ENCODE results near the gene PIEZO2.

DNA sequence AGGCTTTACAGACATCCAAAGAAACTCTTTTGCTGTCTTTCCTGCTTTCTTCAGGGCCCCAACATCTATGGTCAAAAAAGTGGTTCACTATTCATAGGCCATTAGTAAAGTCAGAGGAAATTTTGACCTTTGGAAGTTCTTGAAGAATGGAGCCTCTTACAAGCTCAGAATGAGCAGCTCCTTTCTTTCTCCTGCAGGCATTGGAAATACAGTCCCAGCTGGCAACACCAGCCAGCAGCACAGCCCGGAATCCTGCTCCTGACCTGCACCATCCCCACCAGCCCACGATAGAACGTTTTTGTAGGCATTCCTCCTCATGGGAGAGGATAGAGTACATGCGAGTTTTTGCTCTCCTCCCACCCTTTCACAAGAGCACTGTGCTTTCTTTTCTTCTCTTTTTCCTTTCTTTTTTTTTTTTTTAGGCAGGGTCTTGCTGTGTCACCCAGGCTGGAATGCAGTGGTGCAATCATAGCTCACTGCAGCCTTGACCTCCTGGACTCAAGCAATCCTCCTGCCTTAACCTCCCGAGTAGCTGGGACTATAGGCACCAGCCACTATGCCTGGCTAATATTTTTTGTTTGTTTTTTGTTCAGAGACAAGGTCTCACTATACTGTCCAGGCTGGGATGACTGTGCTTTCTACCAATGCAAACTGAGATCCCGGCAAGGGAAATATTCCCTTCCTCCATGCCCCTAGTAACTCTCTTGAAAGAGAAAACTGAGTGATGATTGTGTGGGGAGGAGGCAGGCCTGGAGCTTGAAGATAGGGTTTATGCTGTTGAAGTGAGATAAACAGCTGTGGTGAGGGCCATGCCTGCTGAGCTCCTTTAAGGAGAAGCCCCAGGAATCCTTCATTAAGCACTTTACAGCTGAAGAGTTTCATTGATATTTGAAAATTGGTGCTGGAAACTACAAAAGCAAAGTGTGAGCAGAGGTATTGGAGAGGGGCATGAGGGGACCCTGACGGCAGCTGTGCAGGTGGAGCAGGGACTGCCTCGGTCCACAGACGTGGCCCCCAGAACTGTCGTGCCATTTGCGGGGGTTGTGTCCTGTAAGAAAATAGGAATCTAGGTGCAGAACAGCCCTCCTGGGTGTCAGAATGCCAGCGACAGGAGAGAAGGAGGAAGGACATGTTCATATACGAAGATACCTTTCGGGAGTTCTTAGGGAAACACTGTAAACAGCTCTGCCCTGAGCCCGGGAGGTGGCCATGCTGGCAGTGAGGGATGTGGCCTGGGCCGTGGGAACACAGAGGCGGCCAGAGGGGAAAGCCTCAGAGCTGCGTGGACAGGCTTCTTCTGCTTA lies 82.5 kb upstream of the TXNDC2 start:
- RRBS: no CpG with 5 or more reads among the region's 18 CpGs

DNA sequence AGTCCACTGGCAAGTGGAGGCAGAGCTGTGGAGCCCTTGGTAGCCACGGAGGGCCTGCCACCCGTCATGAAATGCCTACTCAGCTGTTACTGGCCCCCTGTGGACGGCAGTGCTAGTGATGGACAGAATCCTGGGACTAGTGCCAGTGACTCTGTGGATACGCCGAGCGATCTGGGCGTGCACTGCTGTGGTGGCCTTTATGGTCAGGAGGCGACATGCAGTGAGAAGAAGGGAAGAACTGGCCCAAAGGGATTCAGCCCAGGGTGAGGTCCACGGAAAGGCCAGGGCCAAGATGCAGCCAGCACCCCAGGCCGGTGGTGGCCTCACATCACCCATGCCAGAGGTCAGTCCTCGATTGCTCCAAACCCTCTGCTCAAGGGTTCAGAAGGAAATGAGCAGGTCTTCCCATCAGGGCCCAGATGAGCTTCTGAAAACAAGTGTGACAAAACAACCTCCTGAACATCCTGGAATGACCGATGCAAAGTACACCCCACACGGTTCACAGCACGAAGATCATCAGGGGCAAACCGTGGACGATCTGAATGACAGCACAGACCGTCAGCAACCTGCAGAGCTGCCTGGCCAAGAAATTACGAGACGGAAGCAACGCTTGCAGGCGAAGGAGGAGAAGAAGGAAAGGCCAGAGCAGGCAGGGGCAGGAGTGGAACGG lies 53.7 kb upstream of the TXNDC2 start:
- RRBS: no CpG with 5 or more reads among the region's 22 CpGs

- RRBS: no CpG with 5 or more reads among the region's 13 CpGs
Measured at GRCh38 chr18:9912541-9913214, 1.1 kb upstream of the VAPA start.

- RRBS: no CpG with 5 or more reads among the region's 3 CpGs
Measured at GRCh38 chr18:10057755-10058611, 144.2 kb downstream of the VAPA start.

GRCh38 chr18:10140828-10141476 lies 227.1 kb downstream of the VAPA start:
- RRBS: no CpG with 5 or more reads among the region's 4 CpGs

DNA sequence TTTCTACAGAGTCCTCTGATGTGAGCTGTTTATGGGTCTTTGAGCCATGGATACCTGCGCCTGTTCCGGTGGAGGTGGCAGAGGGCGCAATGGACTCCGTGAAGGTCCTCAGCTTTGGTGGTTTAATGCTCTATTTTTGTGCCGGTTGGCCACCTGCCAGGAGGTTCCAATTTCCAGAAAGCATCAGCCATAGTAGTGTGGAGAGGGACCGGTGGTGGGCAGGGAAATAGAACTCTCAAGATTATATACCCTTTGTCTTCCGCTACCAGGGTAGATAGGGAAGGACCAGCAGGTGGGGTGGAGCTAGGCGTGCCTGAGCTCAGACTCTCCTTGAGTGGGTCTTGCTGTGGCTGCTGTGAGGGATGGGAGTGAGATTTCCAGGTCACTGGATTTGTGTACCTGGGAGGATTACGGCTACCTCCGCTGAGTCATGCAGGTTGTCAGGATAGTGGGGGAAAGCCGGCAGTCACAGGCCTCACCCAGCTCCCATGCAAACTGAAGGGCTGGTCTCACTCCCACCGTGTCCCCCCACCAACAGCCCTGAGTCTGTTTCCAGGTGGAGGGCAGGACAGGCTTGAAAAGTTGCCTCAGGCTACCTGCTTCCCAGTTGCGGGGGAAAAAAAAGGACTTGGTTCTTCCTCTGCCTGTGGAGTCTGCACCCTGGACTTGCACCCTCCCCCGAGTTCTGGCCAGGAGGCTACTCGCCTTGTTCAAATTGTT lies 268.1 kb downstream of the VAPA start:
- RRBS: 91% methylated on average over 4 of the region's 15 CpGs

GRCh38 chr18:10351366-10351957 lies 103.0 kb upstream of the APCDD1 start:
- RRBS: no CpG with 5 or more reads among the region's 7 CpGs

GRCh38 chr18:10528442-10529045 lies 2.7 kb downstream of the NAPG start:
- RRBS: no CpG with 5 or more reads among the region's 4 CpGs

DNA sequence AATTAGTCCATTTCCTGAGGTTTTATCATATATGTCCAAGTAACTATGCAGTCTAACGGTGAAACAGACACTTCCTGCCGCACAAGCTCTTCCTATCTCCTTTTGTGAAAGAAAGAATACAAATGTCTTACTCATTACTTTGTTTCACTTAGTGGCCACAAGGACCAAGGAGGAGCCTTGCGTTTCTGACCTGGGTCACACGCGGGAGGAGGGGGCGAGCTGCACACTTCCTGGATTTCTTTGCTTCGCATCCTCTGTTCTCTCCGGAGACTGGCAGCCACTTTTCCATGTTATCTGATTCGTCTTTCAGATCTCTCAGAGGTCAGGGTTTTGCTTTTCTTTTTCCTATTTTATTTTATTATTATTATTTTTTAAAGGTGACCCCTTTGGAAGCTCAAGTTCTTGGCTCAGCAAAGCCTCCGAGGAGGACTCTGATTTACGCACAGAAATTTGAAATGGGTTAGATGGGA lies 222.5 kb downstream of the PIEZO2 start:
- RRBS: no CpG with 5 or more reads among the region's 11 CpGs

DNA sequence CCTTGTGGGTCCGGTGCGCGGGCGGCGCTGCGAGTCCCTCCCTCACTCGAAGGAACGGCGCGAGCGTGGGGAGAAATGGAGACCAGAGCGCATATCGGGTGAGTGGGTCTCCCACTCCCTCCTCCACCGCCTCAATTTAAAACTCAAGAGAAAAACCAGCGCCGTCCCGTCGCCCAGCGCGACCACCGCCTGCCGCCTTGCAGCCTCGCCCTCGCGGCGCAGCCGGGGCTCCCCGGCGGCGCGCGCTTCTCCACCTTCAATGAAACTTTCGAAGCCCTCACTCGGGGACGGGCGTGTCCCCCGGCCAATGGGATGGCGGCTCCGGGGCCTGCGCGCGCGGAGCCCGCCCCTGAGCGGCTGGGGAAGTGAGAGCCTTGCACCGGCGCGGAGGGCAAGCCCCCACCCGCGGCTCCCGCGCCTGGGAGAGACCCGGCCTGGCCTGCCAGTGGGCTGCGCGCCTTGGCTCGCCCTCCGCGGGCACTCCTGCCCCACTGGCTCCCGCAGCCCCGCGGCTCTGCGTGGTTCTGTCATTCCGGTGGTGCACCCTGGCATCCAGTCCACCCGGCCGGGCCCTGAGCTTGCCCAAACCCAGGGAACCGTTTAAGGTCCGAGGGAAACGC lies at the start of gene PIEZO2:
TSS of gene PIEZO2 (minus strand) at position 261 of the 620 bp plus-strand sequence.
- RRBS: 3% methylated on average over 30 of the region's 68 CpGs

DNA sequence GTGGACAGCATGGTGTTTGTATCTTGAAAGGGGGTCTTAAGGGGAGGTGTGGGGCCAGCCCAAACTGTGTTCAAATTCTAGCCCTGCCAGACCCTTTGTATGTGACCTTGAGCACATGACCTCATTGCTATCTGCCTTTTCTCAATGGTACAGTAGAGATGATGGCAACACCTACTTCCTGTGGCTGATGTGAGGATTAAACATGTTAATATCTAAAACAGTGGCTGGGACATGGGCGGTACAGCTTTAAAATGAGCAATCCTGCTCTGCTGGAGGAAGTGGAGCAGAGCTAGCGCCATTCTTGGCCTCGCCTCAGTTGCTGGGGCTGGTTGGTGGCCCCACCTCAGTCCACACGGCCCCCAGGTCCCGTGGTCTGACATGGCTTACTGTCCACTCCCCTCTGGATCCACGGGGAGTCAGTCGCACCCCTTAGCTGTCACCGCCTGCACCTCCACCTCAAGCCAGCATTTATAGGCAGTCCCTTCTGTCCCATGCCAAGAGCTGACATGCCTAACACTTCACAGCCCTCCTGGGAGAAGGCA lies 71.8 kb downstream of the GNAL start:
- RRBS: no CpG with 5 or more reads among the region's 8 CpGs

GRCh38 chr18:11908005-11908116 lies 256 bp downstream of the MPPE1 start:
- RRBS: no CpG with 5 or more reads among the region's 1 CpG

DNA sequence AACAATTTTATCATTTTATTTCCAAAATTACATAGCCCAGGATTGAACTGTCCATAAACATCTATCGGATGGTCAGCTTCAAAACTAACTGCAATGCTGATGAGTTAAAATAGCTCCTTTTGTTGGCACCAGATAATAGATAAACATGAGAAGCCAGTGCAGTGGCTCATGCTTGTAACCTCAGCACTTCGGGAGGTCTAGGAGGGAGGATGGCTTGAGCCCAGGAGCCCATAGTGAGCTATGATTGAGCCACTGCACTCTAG lies 34.6 kb upstream of the IMPA2 start:
- RRBS: no CpG with 5 or more reads among the region's 2 CpGs

GRCh38 chr18:11989790-11990354 lies 8.6 kb downstream of the IMPA2 start:
- RRBS: no CpG with 5 or more reads among the region's 8 CpGs

DNA sequence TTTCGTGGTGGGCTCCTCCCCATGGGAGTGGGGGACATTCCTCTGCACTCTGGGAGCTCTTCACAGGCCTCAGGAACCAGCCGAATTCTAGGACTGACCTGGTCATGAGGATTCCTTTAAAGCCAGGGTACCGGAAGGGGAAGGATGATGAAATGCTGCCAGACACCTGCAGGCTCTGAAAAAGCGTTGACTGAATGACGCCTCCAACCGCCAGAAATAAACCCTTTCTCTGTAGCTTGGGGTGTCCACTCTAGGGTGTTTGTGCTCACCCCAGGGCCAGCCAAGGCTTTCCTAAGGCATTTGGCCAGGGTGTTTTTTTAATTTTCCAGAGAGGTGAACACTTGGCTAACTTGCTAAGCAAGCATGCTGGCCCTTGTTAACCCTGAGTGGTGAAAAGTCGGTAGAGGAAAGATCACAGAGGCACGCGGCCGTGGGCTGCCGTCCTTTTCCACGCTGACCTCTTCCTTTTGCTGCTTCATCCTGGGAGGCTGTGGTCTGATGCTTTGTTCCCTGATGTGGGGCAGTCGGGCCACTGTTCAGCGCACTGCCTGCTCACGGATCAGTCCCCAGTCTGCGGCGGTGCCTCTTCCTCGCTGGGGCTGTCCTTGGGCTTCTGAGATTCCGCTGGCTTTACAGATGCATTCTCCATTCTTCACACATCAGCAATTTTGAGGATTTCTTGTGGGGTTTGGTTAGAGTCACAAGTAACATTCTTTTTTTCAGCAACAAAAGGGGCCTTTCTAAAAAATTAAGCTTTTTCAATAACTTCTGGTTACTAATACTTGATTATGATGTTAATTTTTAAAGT lies 32.1 kb downstream of the IMPA2 start:
- RRBS: no CpG with 5 or more reads among the region's 19 CpGs

DNA sequence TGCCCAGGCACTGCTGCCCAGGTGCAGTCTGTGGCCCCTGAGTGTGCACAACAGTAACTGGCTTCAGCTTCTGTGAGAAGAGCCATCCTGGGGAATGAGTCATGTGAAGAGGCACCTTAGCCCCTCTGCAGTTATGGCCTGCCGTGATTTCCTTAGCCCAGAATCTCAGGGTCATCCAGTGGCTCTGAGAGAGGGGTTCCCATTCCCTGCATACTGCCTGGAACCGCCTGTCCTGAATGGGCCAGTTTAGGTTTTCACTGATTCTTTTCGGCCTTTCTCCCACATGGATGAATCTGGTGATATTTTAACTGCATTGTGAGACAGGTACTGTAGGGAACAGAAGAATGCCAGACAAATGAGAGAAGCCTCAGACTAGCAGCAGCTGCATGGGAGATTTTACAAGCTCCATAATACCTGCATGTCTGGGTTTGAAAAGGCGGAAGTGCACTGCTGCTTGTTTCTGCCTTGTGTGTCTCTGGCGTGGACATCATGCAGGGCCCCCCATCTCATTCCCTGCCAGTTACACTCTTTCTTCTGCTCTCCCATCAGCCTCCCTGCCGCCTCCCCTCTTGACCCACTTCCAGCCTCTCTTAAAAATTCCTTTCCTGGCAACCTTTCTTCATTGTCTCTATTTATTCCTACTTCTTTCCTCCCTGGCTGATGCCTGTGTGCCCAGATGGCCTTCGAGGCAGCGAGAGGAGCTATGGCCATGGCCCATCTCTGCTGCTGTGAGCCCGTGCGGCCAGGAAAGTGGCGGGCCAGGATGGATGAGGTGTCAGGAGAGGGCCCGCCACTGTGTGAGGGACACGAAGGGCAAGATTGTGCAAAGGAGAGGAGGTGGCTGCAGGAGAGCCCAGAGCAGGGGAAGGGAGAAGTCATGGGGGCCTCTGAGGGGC lies 33.7 kb downstream of the IMPA2 start:
- RRBS: no CpG with 5 or more reads among the region's 13 CpGs

DNA sequence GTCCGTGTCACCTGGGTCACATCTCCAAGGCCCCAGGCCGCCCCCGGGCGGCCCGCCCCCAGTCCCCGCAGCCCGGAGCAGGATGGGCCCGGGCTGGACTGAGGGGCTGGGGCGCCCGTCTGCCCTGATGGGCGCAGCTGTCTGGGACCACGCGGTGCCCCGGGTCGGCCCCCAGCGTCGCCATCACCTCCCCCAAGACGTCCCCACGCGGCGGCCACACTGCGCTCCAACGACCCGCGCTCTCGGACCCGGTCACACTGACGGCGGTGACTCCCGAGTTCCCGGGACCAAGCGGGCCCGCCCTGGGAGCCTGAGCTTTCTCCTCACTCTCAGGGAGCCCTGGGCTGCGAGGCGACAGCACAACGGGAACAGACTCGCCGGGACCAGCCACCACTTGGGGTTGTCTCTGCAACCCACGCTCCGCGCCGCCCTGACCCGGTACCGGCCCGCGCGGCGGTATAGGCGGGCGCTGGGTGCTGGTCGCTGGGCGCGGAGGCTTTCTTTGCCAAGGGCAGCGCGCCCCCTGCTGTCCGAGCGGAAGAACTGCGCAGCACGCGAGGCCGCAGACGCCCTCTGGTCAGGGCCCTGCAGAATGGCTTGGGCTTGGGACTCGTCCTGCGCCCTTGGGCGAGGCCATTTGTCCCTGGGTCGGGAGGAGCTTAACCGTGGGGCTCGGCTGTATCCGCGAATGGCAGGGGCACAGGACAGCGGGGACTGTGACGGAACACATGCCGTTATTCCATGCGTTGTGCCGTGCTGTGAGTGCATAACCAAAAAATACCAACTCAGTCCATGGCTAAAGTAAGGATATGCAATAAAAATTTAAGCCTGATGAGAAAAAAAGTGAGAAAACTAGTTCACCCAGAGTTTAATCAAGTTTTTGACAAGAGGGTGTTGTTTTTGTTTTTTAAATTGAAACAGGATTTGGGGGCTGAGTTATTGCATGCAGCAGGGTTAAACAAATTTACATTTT lies 54.8 kb upstream of the ANKRD62 start:
- RRBS: 2% methylated on average over 32 of the region's 75 CpGs

- RRBS: no CpG with 5 or more reads among the region's 6 CpGs
Measured at GRCh38 chr18:12320884-12321888, 13.1 kb downstream of the TUBB6 start.

DNA sequence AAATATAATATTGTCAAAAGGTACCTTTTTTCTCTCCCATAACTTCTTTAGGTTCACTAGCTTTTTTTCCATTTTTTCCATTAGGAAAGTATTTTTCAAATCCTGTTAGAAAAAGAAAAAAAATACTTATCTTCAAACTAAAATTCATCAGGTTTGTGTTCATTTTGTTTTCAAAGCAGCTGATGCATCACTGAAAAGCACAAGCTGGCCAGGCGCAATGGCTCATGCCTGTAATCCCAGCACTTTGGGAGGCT lies 6.3 kb downstream of the AFG3L2 start:
- RRBS: no CpG with 5 or more reads among the region's 1 CpG

DNA sequence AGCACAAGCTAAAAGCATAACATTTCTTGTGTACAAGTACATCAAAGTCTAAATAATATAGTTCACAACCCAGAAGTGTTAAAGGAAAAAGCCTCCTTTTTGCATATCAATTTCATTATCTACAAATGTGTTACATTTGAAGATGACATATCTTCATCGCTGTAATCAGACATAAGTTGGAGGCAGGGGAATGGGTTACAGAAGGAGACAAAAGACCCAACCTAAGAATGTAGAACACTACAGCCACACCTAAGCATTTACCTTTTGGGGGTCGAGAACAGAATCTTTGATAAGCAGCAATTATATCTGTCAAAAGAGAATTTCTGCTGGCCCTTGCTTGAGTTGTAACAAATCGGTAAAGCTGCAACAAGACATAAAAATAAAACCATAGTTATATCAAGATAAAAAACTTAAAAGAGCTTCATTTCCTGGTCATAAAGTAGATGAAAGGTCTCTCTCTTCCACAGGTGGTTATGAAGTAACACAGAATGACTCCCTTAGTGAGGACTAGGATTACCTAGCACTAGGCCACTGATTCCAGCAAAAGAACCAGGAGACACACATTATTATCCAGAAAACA lies 5.6 kb downstream of the AFG3L2 start:
- RRBS: no CpG with 5 or more reads among the region's 3 CpGs